Bronchus (tissue), 1 donor: ENCODE data around the gene PPARD.

DNA sequence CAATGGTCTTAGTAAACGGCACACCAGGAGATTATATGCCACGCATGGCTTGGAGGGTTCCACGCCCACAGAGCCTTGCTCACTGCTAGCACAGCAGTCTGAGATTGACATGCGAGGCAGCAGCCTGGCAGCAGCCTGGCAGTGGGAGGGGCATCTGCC is 10.2 kb upstream of the PPARD start:
- PRO-cap: no peak

- PRO-cap: unidirectional peak, plus-strand start at chr6:35342626
Measured at GRCh38 chr6:35342115-35342885, at the start of gene PPARD. TSS of gene PPARD (plus strand) at chr6:35342558.

- PRO-cap: no peak
Measured at GRCh38 chr6:35469393-35470246, 1.4 kb downstream of the RPL10A start.

- PRO-cap: no peak
Measured at GRCh38 chr6:35484047-35484482, 12.8 kb downstream of the TEAD3 start.

- PRO-cap: no peak
Measured at GRCh38 chr6:35492892-35493334, 4.0 kb downstream of the TEAD3 start.

DNA sequence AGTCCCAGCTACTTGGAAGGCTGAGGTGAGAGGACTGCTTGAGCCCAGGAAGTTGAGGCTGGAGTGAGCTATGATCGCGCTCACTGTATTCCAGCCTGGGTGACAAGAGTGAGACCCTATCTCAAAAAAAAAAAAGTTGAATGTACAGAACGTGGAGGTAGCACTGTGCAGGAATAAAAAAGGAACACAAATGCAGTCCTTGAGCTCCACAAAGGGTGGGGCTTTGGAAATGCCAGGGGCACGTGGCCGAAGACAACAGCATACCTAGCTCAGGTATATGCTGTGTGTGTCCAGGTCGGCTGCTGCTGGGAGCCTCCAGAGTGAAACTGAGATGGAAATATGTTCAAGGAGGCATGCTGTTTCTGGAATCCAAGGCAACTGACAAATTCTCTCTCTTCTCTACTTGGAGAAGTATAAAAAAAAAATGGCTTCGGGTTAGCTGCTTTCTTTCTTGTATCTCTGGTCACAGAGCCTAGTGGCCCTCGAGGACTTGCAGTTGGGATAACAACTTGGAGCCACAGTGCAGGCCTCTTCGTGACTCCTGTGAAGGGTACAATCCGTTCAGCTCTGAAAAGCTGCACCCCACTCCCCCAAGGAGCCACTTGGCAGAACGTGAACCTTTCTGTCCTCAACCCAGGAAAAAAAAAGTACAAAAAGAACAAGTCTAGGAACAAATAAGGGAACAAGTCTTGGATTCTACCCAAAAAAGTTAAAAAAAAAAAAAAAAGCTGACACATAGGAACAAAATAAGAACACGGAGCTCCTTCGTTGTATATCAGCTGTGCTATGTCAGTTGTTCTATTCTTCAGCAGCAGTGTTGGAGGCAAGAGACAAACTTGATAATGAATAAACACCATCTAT is 77.7 kb upstream of the TULP1 start:
- PRO-cap: no peak

GRCh38 chr6:35601595-35602268 is 87.0 kb downstream of the FKBP5 start:
- PRO-cap: unidirectional peak, minus-strand start at chr6:35601653; bidirectional peak, plus-strand start at chr6:35602062, minus-strand start at chr6:35601735

- PRO-cap: no peak
Measured at GRCh38 chr6:35718384-35718878, 18.4 kb upstream of the ARMC12 start.

- PRO-cap: no peak
Measured at GRCh38 chr6:35719195-35719436, 17.7 kb upstream of the ARMC12 start.

DNA sequence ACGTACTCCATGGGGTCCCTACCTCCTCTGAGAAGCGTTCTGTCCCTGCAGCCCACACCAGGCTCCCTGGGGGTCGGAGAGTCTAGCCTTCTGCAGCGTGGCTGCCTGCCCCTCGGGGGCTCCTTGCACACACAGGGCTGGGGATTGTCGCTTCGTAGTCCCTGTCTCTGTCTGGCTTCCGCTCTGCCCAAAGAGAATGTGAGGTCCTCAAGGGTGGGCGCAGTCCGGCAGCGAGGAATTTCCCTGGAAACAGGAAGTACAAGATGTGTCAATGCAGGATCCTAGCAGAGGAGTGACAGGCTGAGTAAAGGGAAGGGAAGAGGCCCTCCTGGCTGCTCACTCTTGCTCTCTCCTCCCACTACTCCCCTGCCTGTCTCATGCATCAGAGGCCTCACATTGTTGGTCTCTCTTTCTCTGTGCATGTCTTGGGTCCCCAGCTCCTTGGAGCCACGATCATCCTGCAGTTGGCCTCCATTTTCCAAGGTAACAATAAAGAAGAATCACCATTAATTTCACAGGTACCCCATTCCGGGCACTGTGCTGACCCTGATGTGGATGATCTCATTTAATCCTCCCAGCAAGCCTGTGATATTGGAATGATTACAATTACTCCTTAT is 16.4 kb upstream of the ARMC12 start:
- PRO-cap: unidirectional peak, minus-strand start at position 185 of the sequence

DNA sequence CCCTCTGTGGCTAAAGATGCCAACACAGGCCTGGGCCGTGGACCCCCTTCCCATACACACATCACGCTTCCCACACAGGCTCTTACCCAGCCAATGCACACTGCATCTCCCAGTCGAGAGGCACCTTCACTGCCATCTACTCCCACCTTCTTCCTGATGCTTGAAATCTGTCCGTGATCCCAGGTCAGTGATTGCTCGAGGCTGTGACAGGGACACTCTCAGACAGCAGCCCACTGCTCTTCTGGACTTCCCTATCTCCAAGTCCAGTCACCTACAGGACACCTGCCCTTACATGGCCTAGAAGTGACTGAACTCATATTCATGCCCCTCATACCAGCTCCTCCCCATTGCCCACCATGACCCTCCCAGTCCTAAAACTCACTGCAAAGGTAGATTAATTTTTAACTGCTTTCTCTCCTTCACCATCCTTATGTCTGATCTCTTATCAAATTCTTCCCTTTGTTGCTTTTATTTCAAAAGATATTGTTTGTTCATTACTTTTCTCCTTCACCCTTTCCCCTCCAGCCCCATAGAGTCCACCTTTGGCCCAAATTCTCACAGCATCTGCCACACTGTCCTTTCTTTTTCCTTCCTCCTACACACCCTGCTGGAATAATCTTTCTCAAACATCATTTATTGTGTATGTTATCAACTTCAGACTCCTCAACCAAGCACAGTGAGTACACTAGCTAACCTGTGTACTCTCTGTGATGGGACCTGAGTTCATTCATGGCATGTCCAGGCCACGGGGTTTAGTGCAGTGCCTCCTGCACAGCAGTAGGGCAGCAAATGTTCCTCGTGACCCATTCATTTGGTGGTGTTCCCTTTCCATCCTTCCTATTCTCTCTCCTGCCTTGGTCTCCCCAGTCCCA is 7.4 kb upstream of the ARMC12 start:
- PRO-cap: no peak

DNA sequence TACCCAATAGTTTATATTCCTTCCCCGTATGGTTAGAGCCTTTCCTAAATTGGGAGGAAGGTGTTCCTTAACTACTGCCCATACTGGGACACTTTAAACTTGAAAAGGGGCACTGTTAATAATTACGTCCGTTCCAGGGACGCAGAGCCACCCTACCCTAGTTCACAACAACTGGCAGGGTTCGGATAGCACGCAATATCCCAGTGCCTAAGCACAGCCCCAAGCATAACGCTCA is 5.8 kb upstream of the ARMC12 start:
- PRO-cap: no peak

- PRO-cap: no peak
Measured at GRCh38 chr6:35869089-35870152, 51.5 kb downstream of the SRPK1 start.

GRCh38 chr6:36085133-36085594 is 45.1 kb upstream of the MAPK13 start:
- PRO-cap: no peak

GRCh38 chr6:36086637-36087678 is 43.4 kb upstream of the MAPK13 start:
- PRO-cap: no peak

- PRO-cap: no peak
Measured at GRCh38 chr6:36099625-36100574, 30.4 kb upstream of the MAPK13 start.

GRCh38 chr6:36200195-36200471 is 3.6 kb downstream of the BRPF3 start:
- PRO-cap: no peak

DNA sequence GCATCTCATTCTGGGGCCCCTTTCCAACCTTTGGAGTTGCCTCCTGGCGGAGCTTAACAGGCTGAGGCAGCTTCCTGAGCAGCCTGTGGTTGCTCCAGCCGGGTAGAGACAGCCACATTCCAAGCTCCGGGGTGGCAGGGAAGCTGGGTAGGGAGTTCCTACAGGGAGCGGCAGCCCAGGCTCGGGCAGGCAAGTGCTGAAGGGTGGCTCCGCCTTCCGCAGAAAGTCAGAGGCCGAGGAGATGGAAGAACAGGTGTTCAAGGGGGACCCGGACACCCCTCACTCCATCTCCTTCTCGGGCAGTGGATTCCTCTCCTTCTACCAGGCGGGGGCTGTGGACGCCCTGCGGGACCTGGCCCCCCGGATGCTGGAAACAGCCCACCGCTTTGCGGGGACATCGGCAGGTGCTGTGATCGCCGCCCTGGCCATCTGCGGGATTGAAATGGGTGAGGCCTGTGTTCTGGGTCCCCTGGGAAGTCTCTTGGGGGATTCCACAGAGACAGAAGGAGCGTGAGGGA is 418 bp downstream of the PNPLA1 start:
- PRO-cap: no peak

DNA sequence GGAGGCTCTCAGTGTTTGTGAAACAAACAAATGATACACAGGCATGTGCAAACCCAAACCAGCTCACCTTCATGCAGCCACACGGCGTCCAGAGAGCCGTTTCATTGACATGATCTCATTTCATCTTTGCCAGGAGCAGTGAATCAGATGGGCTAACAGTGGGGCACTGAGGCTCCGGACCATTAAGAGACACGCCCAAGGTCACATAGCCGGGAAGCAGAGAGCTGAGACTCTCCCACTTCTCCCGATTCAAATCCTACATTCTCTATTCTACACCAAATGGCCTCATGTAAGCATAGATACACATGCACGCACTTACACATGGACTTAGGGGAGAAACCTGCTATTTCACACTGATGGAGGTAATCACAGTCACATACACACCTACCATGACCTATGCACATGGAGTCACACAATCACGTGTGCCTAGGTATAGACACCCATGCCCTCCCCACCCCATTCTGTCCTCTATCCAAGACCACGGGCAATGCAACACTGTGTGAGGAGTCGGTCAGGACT is 1.0 kb downstream of the BNIP5 start:
- PRO-cap: no peak

- PRO-cap: no peak
Measured at GRCh38 chr6:36520731-36521266, 26.5 kb downstream of the STK38 start.